ENCODE results near the gene RWDD4.

DNA sequence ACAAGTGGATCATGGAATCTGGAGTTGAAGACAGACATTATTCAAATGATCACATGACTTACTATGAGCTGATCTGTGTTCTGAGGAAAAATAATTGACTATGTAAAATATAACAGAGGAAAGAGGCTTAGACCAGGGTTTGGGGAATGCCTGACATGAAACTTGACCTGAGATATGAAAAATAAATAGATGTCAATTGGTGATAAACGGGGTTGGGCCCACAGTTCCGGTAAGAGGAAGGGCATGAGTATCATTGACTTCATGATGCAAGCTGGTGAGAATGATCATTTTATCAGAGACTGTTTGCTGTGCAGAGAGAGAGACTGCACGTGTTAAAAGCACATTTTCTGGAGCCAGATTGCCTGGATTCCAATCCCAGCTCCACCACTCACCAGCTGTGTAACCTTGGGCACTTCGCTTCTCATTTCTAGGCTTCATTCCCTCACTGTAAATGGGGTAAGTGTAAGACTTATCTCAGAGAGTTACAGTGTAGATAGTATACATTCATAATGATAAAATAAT, 179.1 kb downstream of the SPCS3 start:
- PRO-cap: no peak
- RAMPAGE, long total RNA, 2 experiments: no peak in any of the 2 experiments

DNA sequence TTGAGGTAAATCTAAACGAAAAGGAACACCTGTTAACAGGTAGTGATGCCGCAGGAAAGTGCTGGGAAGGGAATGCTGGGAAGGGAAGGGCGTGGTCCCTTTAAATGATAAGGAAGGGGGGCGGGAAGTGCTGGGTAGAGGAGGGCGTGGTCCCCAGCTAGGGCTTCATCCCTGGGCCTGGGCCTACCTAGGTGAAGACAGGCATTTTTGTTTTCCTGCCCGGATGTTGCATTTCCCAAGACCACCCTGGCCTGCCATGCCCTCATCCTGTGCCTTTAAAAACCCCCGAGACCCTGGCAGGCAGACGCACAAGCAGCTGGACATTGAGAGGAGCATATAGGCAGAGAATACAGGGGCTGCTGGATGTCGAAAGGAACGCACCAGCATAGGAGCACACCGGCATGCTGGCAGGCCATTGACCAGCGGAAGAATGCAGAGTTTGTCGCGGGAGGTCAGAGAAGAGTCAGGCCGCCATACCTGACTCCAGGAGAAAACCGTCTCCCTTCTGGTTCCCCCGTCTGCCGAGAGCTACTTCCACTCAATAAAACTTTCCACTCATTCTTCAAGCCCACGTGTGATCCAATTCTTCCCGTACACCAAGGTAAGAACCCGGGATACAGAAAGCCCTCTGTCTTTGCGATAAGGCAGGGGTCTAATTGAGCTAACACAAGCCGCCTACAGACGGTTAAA, 2.8 kb upstream of the AGA start:
- PRO-cap: no peak
- RAMPAGE, long total RNA, 2 experiments: no peak in any of the 2 experiments

DNA sequence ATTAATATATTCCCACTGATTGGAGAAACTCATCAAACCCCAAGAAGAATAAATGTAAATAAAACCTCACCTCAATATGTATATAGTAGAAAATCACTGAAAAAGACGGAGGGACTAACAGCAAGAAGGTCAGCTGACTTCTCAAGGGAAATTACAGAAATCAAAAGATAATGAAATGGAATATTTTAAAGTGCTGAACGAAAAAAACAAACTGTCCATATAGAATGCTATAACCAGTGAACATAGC, 2252.4 kb upstream of the AGA start:
- PRO-cap: no peak
- RAMPAGE, long total RNA, 2 experiments: no peak in any of the 2 experiments

DNA sequence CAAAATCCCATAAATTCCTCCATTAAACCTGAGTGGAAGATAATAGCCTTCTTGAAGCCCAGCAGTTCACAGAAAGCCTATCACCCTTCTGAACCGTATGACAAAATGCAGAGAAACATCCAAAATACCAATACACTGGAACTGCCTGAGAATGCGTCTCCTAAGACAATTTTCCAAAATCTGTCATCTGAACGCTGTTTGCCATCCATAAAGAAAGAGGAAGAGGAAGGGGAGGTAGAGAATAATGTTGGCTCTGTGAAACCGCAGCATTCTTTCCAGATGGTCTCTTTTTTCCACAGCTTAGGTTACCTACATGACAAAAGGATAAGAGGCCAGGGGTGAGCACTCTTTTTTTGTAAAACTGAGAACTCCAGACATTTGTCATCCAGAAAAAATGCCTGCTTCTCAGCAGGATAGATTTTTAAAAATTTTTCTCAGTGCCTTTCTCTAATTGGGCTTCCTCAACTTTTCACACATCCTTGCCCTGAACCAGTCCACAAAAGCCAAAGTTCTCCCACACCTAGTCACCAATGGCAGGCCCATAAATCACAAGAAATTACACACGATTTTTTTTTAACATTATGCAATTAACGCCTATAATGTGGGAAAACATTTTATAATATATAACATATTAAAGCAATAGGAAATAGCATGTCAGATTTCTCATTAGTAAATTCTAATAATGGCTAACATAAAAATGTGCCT, 158.2 kb upstream of the TENM3 start:
- PRO-cap: no peak
- RAMPAGE, long total RNA, 2 experiments: no peak in any of the 2 experiments

DNA sequence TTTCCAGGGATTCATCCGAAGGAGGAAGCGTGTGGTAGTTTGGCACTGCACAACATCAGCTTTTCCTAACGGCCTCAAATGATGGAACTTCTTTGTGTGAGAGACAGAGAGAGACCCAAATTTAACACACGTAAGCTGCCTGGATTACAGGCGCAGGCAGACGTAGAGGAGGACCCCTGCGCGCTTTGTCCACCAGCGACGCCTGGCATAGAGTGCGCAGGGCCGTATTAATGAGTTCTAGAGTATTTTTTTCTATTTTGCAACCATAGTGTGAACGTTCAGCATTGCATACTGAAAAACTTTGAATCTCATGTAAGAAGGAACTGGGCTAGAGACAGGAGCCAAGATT, 101.8 kb upstream of the TENM3 start:
- PRO-cap: no peak
- RAMPAGE, long total RNA, 2 experiments: no peak in any of the 2 experiments

GRCh38 chr4:182143622-182144625, 99.3 kb upstream of the TENM3 start:
- PRO-cap: no peak
- RAMPAGE, long total RNA, 2 experiments: no peak in any of the 2 experiments

GRCh38 chr4:182145091-182145439, 98.1 kb upstream of the TENM3 start:
- PRO-cap: no peak
- RAMPAGE, long total RNA, 2 experiments: no peak in any of the 2 experiments

- PRO-cap: no peak
- RAMPAGE, long total RNA, 2 experiments: no peak in any of the 2 experiments
Measured at GRCh38 chr4:182191244-182191552, 52.0 kb upstream of the TENM3 start.

DNA sequence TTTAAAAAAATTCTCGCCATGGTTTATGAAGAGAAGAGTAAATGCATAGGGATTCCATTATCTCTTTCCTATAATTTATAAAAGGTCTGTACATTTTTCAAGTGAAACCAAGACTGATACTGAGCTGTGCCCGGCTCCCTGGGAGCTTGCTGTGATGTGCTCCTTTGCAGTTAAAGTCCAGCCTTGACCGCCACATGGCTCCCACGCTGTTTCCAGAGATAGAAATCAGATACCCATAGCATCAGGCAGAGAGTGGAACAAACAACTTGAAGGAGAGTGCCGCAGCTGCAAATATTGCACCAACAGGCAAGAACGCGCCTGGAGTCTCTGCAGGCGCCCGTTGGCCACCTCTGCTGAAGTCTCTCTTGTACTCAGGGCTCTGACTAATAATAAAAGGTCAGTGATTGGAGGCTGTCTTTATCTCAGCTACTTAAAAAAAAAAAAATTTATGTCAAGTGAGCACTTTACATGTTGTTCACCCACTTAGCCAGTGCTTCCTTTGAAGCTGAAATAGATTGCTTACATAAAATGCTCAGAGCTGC, 31.0 kb upstream of the TENM3 start:
- PRO-cap: no peak
- RAMPAGE, long total RNA, 2 experiments: no peak in any of the 2 experiments

DNA sequence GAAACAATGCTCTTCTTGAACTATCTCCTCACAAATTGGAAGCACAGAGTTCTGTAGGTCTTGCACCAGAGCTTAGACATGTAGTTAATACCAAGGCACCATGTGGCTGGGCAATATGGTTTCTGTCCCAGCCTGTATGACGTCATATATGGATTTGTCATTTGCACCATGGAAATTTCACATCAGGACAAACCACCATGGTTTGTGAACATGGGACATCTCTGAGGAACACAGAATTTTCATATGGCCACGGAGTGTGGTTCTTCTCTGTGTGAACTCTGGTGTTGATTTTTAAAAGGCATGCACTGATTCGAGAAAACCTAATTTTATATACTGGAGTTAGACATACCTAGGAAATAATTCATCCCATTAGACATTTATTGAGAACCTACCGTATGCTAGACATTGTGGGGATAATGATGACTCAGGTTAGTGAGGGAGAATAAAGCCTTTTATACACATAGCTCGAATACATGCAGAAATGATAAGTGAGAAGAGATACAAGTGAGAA, 67.9 kb downstream of the WWC2 start:
- PRO-cap: no peak
- RAMPAGE, long total RNA, 2 experiments: no peak in any of the 2 experiments

- PRO-cap: no peak
- RAMPAGE, long total RNA, 2 experiments: no peak in any of the 2 experiments
Measured at GRCh38 chr4:183171726-183172012, 72.6 kb downstream of the WWC2 start.

- PRO-cap: no peak
- RAMPAGE, long total RNA, 2 experiments: no peak in any of the 2 experiments
Measured at GRCh38 chr4:183279939-183280478, 40.1 kb downstream of the CLDN22 start.

- PRO-cap: no peak
- RAMPAGE, long total RNA, 2 experiments: no peak in any of the 2 experiments
Measured at GRCh38 chr4:183348893-183349758, 26.9 kb upstream of the CLDN24 start.

- PRO-cap: no peak
- RAMPAGE, long total RNA, 2 experiments: no peak in any of the 2 experiments
Measured at GRCh38 chr4:183430562-183431099, 13.8 kb upstream of the CDKN2AIP start.

DNA sequence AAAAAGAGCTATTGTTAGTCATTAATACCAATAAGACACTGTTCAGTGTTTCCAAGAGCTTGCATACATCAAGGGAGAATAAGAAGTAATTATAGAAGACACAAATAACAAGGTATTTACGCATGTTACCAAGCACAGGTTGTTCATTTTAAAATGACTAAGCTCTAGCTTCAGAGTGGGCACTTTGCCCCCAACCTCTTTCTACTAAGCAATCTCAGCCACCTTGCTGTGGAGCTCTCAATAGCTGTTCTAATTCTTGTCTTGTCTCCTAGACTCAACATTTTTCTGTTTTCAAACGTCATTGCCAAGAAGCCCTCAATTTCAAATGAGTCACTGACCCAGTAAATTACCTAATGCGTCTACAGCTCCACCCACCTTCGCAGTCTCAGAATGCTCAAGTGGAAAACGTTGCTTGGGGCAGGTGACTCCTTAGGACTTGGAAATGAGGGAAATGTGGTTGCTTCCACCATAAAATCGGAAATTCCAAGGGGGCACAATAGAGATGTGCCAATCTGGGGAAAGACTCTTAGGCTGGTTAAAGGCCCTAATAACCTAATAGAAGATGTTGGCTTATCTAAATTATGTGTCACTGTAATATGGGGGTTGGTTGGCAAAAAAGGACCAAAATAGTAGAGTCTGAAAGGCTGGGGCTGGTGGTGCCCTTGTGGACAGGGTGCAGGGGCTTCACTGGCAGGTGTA, 59.0 kb downstream of the ING2 start:
- PRO-cap: no peak
- RAMPAGE, long total RNA, 2 experiments: no peak in any of the 2 experiments

GRCh38 chr4:183658459-183659655, at the start of gene RWDD4:
TSS of gene RWDD4 (minus strand) at chr4:183659185.
- PRO-cap: bidirectional peak, plus-strand start at chr4:183659327, minus-strand start at chr4:183659195
- RAMPAGE, long total RNA, 2 experiments: start-site peak on the plus strand in 2 of 2 experiments, at chr4:183659292-183659397 at its widest, 18 to 368 reads per replicate; start-site peak on the minus strand in 2 of 2 experiments, at chr4:183659131-183659218 at its widest, 301 to 356 reads per replicate

DNA sequence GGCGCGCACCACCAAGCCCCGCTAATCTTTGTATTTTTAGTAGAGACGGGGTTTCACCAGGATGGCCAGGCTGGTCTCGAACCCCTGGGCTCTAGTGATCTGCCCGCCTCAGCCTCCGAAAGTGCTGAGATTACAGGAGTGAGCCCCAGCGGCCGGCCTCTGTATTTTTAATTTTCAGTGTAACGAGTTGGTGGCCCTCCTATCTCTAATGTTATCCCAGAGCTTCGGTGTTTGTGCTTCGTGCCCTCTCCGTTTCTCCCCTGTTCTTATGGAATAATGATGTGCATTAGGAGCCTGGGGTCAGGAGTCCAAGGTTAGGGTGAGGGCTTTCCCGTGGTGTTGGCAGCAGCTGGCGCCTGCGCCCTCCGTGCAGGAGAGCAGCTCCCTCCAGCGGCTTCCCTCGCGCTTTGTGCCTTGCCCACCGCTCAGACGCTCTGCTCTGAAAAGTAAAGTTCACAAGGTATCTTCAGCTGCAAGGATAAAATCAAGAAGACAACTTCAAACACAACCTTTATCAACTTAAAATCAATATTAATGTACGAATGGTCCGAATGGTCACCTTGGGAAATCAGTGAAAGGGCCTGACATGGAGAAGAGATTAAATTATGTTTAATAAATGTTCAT, 62.1 kb downstream of the TRAPPC11 start:
- PRO-cap: no peak
- RAMPAGE, long total RNA, 2 experiments: no peak in any of the 2 experiments

GRCh38 chr4:183721743-183722078, 62.6 kb downstream of the TRAPPC11 start:
- PRO-cap: bidirectional peak, plus-strand start at chr4:183721937, minus-strand start at chr4:183721807
- RAMPAGE, long total RNA, 2 experiments: no peak in any of the 2 experiments

DNA sequence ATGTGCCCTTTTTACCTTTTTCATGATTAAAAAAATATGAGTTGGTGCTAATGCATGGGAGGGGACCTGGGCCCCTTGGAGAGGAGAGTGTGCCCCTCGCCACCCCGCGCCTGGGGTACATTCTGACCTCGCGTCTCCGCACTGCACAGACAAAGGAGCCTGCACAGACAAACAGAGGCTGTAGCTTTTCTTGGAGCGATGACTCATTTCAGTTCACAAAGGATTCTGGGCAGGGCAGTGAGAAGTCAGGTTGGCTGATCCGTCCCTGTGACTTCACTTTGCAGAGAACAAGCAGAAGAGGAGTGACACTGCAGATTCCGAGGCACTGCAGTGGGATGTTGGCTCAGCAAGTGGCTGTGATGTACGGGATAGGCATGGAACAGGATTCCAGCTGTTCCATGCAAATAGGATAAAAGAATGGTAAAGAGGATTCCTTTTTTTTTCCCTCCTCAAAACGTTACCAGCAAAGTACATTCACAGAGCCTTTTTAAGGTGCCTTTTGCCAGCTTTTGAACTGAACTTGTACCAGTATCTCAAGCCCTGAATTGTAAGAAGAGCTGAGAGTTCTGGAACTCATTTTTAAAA, 83.0 kb downstream of the STOX2 start:
- PRO-cap: bidirectional peak, plus-strand start at position 276 of the sequence, minus-strand start at position 117 of the sequence
- RAMPAGE, long total RNA, 2 experiments: no peak in any of the 2 experiments

DNA sequence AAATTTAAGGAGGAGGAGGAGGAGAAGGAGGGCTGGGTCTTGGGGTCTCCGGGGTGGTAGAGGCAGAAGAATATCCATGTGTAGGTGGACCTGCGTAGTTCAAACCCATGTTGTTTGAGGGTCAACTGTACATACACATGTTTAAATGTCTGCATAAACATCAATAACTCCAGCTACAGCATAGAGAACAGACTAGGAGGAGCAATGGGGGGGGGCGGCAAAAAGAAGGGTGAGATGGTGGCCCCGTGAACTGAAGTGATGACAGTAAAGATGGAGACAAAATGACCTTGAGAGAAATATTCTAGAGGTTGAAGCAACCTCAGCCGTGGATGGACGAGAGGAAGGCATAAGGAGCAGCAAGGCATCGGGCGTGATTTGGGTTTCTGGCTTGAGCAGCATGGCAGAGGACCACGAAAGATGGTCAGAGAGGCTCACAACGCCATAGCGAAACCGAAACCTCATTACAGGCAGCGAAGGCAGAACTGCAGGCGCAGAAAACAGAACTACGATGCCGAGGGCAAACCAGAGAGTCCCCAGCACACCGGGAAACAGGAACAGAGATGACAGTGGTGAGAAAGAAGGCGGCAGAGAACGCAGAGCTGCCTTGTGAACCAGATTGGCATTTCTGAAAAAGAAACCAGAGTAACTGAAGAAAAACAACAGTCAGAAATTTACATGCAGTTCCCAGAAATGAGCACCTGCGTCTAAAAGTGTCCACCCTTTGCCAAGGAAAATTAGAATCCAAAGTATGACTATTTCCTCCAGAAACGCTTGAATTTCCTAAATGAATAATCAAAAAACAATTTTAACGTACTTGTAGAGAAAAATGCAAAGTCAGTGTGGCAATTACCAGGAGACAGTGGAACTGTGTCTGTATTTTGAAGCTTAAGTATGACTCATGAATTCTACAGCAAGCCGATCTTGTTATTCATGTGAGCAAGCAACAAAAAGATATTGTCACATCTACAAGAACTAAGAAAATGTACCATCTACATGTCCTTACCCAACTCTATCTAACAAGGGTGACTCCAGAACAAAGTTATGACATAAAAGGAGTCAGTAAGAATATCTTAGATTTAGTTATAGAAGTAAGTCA, 50.3 kb upstream of the ENPP6 start:
- PRO-cap: unidirectional peak, plus-strand start at position 557 of the sequence
- RAMPAGE, long total RNA, 2 experiments: no peak in any of the 2 experiments

Data from right atrium auricular region (tissue), 2 donors.